Natural killer cell (primary cell): Measurements from ENCODE around the gene JCAD.

DNA sequence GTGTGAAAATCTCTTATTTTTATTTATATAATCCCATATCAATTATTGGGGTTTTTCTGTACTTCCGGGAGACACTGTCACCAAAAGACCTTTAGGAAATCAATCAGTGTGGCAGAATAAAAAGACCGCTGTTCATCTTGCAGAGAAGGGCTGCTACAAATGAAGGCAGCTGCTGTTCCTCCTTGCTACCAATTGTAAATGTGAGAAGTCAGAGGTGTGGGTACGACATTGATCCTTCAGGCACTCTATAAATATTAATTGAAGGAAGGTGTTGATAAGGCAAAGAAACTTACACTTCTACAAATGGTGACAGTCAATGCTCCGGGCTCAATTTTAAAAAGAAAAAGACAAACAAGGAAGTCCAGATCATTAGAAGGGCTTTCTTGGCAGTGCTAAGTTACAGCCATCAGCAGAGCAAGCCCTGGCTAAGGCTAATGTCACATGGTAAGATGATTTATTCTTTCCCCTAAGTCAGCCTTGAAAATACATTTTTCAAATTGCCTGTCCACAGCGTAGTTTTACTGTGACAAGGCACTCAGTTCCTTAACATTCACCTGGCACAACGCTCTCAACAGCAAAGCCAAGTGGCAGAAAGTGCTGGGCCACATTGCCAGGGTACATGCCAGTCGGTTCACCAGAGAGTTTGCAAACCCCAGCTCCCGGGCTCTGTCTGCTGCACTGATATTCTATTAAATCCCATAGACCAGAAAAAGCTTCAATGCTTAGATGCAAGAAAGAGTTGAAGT, 23.5 kb upstream of the MPP7 start:
- PRO-cap = no peak

GRCh38 chr10:28535440-28535867, 2.5 kb downstream of the WAC start:
- PRO-cap = no peak

- PRO-cap = no peak
Observed at GRCh38 chr10:28679732-28679876, 2.3 kb downstream of the BAMBI start.

GRCh38 chr10:28680054-28680377, 2.7 kb downstream of the BAMBI start:
- PRO-cap = no peak

- PRO-cap = no peak
Observed at GRCh38 chr10:28806466-28807467, 129.4 kb downstream of the BAMBI start.

DNA sequence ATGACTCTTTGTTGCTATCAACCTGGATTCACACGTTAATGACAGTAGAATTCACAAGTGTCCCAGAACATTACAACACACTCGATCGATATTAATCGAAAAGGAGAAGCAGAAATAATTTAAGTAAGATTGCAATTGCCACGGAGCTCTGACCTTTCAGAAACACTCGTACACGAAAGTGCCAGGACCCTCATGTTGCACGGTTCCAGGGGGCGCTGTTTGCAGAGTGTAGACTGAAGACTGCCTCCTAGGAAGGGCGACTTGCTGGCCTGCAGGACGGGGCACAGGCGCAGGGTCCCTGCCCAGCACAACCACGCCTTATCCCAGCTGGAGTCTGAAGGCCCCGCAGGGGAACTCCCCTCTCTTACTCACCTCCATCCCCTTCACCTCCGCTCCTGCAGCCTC, 261.9 kb downstream of the BAMBI start:
- PRO-cap = no peak

- PRO-cap = no peak
Observed at GRCh38 chr10:28940480-28940958, 263.2 kb downstream of the BAMBI start.

DNA sequence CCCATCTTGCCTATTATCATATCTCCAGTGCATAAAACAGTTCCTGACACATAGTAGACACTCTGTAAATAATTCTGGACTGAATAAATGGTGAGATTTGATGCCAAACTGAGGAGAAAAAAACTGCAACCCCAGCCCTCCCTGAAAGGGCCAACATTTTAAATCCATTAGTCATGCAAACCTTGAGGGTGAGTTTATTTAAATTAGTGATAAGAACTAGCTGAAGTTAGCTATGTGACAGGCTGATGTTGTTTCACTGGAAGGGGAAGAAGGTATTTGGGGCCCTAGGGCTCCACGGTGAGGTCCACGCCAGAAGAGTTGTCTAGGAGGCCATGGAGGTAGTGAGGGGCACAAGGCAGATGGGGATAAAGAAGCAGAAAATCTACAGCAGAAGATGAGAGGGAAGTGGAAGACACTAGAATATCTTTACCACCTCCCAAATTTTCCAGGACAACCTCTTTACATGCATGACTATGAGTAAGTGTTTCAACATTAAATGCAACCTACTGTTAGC, 183.3 kb upstream of the LYZL1 start:
- PRO-cap = no peak

GRCh38 chr10:29484478-29484878, 150.3 kb downstream of the SVIL start:
- PRO-cap = no peak

GRCh38 chr10:29561494-29562454, 73.0 kb downstream of the SVIL start:
- PRO-cap = no peak

DNA sequence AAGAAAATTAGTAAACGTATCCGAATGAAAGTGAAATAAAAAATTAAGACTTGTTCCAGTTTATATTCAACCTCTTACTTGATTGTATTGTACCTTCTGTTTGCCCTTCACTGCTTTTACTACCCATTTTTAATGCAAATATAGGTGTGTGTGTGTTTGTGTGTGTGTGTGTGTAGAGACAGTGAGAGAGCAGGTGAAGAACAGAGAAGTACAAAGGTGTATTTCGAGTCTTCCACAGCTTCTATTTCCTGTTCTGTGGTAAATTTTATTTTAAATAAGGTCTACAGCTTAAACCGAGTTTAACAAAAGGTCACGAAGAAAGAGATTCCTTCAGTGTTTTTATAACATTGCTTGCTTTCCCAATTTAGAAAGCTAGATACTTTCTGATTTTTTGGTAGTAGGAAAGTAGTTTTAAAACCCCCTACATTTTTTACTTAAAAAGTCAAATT, 12.7 kb upstream of the SVIL start:
- PRO-cap = no peak

DNA sequence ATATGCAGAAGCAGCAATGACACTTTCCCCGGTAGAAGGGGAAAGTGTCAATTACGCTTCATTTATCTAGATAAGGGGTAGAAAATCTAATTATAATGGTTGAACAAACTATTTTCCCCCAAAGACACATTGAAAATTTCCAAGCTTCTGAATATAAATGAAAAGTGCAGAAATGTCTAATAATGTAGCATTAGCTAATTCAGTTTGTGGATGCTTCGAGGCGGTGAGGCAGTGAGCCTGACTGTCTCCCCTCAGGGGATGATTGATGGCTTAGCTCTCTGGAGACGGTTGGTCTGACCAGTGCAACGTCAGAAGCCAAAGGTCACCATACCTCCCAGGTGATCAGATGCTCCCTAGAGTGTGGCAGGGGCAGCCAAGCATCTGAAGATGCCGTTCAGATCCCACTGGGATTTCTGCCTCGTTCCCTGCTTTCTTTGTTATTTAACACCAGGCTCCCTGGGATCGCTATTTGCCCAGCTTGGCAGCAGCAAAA, 53.3 kb upstream of the SVIL start:
- PRO-cap = no peak

DNA sequence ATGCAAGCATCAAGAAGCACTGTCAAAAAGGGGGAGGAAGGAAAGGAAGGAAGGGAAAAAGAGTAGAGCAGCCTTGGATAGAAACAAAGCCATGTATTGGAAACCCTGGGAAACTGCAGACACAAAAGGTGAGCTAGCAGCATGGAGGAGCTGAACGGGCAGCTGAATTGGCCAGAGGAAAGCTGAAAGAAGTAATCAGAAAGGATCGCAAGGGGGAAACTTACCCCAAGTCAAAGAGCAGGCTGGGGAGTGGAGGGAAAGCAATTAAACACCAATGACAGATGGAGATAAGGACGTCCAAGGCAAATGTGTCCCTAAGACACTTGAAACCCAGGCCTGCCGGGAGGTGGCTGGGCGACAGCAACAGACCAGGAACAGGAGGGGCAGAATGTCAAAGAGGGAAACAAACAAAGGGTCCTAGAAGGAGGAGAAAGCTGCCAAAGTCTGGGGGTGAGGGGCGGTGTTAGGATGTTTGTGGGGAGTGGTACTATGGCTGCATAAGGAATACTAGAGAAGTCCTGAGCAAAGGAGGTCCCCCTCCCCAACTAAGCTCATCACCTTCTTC, 93.9 kb upstream of the SVIL start:
- PRO-cap = no peak

DNA sequence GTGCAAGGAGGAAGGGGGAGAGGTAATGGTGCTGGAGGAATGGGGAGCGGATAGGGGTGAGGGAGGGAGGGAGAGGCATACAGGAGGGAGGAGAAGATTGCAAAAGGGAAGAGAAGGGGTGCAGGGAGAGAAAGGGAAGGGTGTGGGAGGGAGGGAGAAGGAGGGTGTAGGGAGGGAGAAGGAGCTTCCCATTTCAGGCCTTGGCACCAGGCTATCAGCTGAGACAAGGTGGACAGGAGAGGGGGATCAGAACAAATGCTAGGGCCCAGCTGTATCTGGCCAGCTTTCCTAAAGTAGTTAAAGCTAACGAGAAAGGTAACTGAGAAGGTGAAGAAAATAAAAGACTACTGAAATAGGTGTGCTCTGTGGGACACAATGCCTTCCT, 204.2 kb upstream of the SVIL start:
- PRO-cap = no peak

- PRO-cap = no peak
Observed at GRCh38 chr10:29957490-29958275, 101.7 kb downstream of the JCAD start.

- PRO-cap = no peak
Observed at GRCh38 chr10:29958848-29959389, 100.5 kb downstream of the JCAD start.

- PRO-cap = no peak
Observed at GRCh38 chr10:30000687-30001761, 58.4 kb downstream of the JCAD start.

GRCh38 chr10:30047394-30047866, 12.0 kb downstream of the JCAD start:
- PRO-cap = no peak

DNA sequence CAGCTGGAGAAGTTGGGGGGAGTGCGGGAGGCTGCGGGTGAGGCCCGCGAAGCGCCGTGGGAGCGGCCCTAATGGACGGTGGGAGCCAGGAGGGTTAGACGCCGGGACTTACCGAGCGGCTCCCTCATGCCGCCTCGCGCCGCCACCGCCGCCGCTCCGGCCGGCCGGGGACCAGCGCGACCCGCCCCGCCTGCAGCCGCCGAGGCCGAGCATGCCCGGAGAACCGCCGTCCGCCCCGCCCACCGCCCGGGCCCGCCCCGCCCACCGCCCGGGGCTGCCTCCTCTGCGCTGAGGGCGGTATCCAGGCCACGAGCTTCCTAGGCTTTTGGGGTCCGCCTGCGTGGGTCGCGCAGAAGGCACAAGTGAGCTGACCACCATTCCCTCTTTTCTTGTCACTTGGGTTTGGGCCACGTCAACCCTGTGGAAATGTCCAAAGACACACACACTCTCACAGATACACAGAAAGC, at the start of gene JCAD:
TSS of gene JCAD (minus strand) at position 217 of the 467 bp plus-strand sequence.
- PRO-cap = no peak

DNA sequence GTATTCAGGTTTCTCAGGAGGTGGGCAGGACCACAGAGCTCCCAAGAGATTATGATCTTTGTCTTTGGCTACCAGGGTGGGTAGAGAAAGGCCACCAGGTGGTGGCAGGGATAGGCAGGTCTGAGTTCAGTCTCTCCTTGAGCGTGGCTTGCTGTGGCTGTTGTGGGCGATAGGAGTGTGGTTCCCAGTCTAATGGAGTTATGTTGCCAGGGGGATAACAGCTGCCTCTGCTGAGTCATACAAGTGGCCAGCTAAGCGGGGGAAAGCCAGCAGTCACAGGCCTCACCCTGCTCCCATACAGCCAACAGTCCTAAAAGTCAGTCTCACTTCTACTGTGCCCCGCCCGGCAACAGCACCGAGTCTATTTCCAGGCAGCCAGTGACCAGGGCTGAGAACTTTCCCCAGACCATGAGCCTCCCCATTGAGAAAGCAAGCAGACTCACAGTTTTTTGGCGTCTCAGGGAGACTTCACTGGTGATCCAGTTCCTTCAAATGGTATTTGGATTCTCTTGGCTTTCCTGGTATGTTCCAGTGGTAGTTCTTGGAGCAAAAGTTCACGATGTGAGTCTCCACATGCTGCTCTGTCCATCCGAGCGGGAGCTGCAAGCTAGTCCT, 92.7 kb upstream of the JCAD start:
- PRO-cap = no peak